ENCODE results near the gene ACKR2.

- RRBS: no CpG with 5 or more reads among the region's 2 CpGs
Observed at GRCh38 chr3:41352441-41352819, 153.1 kb downstream of the CTNNB1 start.

GRCh38 chr3:41688526-41688959 lies 273.4 kb downstream of the ULK4 start:
- RRBS: no CpG with 5 or more reads among the region's 2 CpGs

- RRBS: no CpG with 5 or more reads among the region's 13 CpGs
Observed at GRCh38 chr3:42035350-42036402, 55.5 kb upstream of the TRAK1 start.

DNA sequence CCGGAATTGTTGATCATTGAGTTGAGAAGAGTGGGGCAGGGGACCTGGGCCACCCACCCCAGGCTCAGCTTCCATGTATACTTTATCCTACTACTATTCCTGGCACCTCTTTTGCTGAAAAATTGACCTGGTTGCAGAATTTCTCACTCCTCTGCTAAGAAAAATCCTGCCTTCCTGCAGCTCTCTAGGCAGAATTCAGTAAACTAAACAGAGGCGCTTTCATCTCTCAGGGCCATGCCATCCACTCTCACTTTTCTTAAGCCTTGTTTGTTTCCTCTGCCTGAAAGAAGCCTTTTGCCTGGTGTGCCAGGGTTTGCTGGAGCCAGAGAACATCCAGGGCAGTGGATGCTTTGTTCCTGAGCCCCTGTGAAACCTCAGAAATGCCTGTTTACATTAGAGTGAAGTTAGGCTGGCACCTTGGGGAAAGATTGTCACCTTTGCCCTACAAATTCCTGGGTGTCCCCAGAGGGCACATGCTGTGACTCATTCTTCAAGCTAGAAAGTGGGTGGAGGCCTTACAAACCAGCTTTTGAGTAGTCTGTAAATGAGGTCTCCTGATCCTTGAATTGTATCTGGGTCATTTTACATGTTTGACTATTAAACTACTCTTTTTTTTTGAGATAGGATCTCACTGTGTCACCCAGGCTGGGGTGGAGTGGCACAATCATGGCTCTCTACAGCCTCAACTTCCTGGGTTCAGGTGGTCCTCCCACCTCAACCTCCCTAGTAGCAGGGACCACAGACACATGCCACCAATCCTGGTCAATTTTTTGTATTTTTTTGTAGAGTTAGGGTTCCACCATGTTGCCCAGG lies 10.7 kb upstream of the TRAK1 start:
- RRBS: no CpG with 5 or more reads among the region's 2 CpGs

GRCh38 chr3:42188338-42188647 lies 77.7 kb downstream of the CCK start:
- RRBS: no CpG with 5 or more reads among the region's 1 CpG

- RRBS: no CpG with 5 or more reads among the region's 10 CpGs
Observed at GRCh38 chr3:42188799-42189297, 77.1 kb downstream of the CCK start.

DNA sequence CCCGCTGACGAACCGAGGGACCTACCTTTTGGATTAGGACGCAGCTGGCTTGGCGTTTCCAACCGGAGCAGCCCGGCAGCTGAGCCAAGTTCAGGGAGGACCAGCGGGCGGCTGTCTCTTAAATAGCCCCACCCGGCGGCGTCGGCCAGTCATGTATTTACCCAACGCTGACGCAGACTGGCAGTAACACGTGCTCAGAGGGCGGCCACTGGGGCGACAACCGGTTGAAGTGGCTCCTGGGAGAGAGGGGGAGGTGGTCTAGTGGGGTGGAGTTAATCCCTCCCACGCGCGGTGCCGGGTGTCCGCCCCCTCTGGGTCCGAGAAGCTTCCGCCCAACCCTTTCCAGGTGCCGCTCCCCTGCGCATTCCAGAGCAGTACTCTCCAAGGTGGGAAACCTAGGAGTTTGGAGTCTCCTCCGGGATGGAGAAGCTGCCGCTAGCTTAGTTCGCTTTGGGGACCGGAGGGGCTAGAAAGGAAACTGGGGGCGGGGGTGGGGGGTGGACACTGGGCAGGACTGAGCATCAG lies 1.3 kb downstream of the CCK start:
- RRBS: 4% methylated on average over 21 of the region's 33 CpGs

DNA sequence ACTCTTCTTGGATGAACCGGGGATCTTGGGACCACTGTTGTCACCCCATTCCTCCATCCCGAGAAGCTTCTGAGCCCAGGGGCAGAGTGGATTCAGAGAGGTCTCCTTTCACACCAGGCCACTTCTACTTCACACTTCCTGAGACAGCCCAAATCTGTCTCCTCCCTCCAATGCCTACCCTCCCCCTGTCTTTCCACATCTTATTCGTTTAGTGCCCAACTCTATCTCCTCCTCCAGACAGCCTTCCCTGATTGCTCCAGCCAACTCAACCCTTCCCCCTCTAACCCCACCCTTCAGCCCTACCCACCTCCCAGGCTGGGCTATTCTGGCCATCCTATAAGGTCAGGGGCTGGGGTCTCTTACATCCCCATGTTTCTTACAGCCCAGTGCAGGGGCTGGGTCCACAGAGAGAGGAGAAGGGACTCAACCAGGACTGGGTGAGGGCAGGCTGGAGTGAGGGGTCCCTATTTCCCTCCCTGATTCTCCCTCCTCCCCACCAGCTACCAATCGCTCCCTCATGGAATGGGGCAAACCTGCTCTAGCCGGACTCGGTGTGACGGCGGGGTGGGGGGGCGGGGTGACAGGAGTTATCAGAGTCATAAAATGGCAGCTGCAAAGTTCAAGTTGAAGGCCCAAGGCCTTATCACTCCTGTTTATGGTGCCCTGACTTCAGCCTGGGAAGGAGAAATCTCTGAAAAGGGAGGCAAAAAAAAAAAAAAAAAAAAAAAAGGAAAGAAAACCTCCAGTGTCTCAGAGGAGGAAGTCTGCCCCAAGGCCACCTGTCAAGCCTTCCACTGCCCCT lies 2.0 kb downstream of the VIPR1 start:
- RRBS: no CpG with 5 or more reads among the region's 9 CpGs

DNA sequence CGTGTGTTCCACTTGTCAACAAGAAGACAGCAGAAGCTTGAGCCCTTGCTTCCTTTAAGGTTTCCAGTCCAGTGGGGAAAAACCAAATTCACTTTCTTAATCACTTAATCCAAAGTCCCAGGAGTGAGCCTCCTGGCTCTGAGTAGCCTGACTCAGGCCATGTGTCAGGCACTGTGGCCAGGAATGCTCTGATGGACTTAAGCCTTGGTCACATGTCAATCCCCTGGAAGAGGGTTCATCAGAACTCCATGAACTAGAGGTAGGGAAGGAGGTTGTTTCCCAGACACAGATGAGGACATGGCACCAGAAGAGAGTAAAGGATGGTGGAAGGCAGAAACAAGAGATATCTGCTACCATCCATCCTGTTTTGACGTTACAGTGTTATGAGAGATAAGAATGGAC lies 8.8 kb downstream of the VIPR1 start:
- RRBS: no CpG with 5 or more reads among the region's 2 CpGs

DNA sequence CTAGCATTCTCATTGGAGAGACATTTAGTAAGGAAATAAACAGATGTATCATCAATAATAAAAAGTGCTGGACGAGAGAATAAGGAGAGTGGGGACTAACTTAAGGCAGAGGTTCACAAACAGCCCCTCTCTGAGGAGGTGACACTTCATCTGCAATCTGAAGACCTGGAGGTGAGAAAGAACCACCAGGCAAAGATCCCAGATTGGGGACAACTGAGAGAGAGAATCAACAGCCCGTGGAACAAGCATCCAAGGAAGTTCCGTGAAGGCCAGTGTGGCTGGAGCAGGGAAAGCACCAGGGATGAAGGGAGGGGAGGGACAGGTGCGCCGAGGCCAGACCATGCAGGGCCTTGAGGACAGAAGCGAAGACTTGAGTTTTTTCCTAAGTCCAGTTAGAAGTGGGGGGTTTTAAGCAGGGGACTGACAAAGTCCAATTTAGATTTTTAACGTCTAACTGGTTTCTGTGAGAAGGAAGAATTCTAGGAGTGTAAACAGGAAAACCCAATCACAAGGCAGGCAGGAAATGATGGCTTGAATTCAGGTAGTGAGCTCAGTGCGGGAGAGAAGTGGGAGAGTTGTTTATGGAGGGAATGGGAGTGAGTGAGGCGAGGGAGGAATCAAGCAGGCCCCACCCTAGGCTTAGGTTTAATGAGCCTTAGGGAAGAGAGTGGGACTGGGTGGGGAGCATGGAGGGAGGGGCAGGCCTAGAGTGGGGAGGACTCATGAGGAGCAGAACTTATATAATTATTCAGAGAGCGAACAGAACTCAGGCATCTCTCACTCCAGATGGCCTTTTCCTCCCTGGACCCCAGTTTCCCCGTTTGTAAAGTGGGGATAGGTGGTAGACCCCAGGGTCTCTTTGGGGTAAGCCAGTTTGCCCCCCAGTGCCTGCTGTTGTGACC lies 17.7 kb downstream of the VIPR1 start:
- RRBS: no CpG with 5 or more reads among the region's 11 CpGs

GRCh38 chr3:42544784-42545692 lies 36.7 kb downstream of the SEC22C start:
- RRBS: no CpG with 5 or more reads among the region's 17 CpGs

DNA sequence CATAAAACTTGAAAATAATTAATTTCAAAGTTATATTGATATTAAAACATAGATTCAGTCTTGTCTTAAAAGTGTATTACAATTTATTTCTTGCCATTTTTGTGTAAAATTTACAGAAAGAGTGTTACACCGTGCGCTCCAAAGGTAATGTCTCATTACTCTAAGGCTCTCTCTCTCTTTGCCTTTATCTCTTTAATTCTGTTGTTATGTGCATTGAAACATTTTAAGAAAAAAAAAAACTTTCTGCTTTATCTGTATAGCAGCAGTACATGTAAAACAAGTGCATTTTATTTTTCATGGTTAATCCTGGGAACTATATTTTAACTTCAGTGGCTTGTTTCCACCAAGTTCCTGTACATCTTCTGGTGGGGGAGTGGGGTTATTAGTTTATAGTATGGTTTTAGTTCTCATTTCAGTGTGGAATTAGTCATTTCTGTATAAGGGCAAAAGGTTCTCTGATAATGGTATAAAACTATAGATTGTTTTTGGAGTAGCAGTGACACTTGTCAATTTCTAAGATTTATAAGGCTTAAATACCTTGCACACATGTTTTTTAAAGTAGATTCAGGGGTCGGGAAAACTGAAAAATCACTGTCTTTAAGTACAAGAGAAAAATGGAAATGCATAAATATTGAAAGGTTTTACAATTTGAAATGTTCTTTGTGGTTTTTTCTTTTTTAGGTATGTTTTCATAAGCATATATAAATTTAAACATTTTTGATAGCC lies 26.2 kb upstream of the ZBTB47 start:
- RRBS: no CpG with 5 or more reads among the region's 3 CpGs

DNA sequence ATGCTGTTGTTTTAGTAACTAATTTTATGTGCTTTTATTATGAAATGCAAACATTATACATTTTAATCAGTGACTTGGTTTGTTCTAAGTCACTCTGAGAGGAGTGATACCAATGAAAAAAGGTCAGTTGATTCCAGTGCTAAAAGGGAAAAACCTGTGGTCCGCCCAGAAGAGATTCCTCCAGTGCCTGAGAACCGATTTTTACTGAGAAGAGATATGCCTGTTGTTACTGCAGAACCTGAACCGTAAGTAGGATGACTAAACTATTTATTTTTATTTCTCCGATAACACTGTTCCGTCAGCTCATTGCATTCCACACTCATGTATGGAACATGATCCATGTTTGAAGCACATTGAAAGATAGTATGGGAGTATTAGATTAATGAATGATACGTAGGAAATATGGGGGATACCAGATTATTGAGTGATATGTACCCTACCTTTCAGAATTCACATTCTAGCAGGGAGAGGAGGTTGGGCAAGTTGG lies 20.0 kb upstream of the ZBTB47 start:
- RRBS: no CpG with 5 or more reads among the region's 6 CpGs

DNA sequence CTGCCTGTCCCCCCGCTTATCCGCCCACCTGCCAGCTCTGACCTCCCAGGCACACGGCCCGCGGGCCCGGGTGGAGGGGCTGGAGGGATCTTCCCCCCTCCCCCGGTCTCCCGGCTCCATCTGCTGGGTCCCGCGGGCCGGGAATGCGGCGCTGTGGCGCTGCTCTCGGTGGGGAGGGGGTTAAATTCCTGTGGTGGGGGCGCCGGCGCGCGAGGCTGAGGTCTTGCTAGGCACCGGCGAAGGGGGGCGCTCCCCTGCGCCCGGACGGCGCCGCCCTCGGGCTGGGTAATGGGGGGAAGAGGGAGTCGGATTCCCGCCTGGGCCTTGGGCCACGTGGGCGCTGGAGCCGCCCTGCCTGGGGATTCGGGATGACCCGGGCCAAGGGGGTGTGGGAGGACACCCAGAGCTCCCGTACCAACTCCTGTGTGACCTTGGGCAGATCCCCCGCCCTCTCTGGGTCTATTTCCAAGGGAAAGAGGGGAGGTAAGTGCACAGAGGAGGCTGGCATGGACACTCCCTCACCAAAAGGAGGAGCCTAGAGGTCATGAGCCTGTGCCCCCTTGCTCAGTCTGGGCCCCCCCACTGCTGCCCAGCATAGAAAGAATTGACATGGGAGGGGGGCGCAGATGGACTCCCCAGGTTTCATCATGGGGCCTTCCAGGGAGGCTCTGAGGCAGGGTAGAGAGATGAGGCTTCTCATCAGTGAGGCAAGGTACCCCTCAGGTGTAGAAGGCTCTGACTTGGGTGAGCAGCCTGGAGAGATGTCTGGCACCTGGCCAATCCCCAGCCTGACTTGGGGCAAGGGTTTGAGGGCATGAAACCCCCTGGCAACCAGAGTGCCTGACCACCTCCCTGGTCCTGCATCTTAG lies 1.4 kb downstream of the ZBTB47 start:
- RRBS: 2% methylated on average over 12 of the region's 39 CpGs

DNA sequence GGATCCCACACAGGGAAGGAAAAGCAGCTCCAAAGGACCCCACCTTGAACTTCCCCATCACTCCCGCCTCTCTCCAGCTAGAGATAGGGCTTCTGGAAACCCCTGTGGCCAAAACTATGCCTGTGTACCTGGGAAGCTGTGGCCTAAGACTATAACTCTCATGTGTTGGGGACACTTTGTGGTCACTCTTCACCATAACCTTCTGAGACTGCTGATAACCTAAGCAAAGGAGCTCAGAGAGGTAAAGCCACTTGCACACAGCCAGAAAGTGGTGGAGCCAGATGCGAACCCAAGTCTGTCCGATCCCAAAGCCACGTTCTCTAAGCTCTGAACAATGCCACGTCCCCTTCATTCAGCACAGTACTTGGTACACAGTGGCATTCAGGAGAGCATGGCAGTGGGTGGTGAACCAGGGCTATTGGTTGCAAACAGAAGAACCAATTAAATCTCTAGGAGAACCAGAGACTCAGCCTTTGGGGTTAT lies 15.6 kb upstream of the KLHL40 start:
- RRBS: no CpG with 5 or more reads among the region's 5 CpGs

GRCh38 chr3:42704617-42705078 lies 2.0 kb upstream of the HHATL start:
- RRBS: no CpG with 5 or more reads among the region's 5 CpGs

GRCh38 chr3:42731807-42732834 lies 29.5 kb upstream of the HHATL start:
- RRBS: no CpG with 5 or more reads among the region's 7 CpGs

GRCh38 chr3:42809240-42809562 lies at the start of gene ACKR2:
Gene ACKR2 (plus strand): TSS chr3:42809445.
- RRBS: no CpG with 5 or more reads among the region's 4 CpGs

DNA sequence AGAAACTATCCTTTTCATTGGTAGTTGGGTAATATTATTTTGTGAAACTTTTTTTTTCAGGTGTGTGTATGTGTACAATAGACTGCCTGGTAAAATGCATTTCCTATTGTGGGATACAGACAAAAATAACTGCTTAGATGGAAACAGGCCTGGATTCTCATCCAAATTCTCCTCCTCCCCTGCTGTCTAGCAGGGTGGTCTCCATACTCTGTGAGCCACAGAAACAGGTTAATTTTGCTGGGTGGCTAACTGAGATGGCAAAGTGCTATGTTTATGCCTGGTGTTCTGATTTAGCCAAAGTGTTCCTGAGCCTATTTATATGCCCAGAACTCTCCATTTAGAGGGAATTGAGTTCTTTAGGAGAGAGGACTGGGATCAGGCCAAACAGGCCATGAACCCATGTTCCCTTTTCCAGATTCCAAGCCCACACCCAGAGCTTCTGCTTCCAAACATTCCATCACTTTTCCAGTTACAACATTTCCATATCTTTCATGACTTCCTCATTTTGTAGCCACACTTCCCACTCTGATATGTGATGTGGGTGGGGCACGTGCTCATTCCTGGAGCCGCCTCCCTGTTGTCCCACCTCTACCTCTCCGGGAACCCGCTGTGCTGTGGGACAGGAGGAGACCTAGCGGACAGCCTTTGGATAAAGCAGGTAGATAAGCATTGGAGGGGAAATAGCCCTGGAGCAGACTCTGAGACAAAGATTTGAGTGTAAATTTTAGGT lies 32.1 kb downstream of the CYP8B1 start:
- RRBS: no CpG with 5 or more reads among the region's 5 CpGs

DNA sequence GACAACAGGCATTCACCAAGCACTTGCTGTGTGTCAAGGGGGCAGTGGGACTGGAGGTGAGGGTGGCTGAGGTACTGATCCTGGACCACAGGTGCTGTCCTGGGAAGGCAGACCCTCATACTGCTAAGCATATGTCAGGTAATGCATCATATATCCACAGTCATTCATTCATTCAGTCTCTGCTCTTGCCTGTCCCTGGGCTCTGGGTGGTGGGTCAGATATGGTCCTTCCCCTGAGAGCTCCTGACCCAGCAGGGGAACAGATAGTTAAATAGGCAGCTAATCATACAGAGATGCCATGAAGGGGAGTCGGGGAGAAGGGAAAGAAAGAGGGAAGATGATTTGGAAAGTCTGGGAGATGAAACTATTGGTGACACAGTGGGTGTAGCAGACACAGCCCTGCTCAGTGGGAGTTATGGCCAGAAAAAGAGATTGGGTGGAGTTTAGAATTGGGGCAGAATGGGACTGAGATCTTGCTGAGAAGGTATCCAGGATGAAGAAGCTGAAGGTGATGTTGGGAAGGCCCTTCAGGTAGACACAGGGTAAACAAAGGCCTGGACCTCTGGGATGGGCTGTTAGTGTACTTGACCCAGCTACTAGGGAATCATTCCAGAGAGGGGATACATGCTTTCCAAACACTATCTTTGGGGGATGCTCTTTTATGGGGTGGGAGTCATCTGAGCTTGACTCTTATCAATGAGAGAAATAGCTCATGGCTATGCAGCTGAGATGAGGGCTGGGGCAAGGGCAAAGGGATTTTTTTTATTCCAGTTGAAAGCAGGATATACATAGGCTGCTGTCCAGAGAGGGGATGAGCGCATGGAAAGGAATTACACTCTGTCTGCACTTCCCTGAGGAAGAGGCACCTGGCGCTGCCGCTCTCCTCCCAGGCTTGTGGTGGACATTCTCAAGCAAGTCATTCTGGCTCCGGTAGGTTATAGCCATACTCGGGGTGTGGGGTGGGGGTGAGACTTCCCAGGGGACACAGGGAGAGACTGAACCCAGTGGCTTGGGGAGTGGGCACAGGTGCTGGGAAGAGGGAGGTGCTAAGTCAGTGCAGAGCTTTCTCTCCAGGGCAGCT lies 24.8 kb downstream of the CYP8B1 start:
- RRBS: no CpG with 5 or more reads among the region's 6 CpGs

Data from brain (tissue), 1 donor.